Amniotic epithelial cell (primary cell): ENCODE measurements around a stretch of chr1.

GRCh38 chr1:2232412-2233374 is 4.6 kb downstream of the SKI start:
- RRBS, result no CpG with 5 or more reads among the region's 32 CpGs

- RRBS, result no CpG with 5 or more reads among the region's 5 CpGs
Measured at GRCh38 chr1:2249704-2249924, 21.5 kb downstream of the SKI start.

DNA sequence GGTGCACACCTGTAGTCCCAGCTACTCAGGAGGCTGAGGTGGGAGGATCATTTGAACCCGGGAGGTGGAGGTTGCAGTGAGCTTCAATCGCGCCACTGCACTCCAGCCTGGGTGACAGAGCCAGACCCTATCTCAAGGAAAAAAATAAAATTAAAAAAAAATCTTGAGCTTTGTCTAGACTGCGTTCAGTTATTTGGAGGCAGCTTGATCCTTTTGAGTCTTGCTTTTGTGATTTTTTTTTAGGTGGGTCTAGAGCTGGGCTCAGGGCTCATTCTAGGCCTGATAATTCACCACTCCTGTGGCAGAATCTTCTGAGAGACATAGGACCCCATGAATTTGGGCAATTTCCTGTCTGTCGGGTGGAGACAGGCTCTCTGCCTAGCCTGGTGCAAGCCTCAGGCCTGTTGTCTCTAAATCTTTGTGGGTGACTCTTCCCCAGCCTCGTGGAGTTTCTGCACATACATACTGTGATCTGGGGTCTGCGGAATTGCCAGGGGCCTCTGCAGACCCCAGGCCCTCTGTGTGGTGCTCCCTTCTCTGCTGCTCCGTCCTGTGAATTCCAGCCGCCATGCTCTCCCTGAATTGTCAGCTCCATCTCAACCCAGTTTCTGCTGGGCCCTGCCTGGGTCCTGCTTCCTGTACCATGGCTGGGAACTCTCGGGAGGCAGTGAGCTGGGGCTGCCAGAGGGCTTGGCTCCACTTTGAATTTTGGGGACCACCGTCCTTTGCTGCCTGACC is 37.9 kb downstream of the SKI start:
- RRBS, result no CpG with 5 or more reads among the region's 11 CpGs

DNA sequence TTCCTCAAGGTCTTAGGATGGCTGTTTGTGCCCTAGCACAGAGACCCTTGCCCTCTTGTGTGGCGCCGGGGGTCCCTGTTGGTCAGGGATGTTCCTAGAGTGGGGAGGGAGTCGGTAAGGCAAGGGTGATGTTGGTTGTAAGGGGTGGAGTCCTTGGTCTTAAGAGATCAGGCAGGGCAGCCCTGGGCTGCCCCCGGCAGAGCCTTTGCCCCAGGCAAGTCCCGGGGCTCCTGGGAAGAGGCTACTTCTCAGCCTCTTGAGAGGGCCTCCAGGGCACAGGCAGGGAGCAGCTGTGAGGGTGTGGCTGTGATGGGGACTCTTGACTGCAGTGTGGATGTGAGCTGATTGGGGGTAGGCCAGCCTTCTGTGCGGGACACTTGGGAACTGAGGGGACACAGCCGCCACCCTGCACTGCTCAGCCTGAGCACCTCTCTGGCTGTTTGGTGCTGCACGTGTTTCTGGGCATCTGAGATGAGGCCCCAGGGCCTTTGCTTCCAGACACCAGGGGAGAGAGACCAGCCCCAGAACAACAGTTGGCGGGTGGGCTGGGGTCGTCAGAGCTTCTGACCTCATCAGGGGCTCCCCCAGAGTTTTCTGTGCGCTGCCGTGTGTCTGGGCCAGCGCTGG is 62.0 kb downstream of the SKI start:
- RRBS, result no CpG with 5 or more reads among the region's 13 CpGs

DNA sequence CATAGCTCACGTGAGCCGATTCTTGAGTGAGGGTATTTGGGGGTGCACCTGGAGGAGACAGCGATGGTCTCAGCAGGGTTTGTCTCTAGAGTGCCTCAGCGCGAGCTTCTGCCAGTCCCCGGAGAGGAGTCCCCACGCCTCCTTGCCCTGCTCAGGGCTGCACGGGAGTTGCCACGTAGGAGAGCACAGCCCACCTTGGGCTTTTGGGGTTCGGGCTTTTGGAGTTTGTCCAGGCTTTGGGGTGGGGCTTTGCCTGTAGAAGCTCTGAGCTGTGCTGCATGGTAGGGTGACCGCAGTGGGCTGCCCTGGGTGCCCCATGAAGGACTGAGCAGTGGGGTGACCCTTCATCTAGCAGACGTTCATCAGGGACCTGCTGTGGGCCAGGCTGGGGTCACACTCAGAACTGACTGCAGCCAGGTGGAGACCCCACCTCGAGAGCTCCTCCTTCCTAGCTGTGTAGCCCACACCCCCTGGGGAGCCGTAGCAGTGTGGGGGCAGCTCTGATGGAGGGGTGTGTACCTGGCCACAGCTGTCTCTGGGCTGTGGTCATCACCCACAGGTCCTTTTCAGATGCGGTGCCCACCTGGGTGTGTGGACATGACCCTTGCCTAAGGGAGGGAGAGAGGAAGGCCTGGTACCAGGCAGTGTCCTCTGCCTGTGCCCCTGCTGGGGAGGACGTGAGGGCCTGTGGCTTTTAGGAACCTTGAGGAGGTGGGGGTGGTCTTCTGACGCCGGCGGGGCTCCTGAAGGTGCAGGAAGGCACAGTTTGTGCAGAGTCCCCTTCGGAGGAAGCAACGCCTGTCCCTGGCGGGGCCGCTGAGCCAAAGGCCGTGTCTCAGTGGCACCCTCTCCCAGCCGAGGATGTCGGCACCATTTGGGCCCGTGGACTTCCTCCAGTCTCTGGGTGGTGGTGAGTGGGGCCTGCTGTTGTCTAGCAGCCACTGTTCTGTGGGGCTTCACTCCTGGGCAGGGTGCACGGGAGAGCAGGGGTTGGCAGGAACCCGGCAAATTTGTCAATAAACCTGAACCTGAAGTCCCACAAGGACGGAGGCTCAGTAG is 64.3 kb downstream of the SKI start:
- RRBS, result no CpG with 5 or more reads among the region's 30 CpGs

GRCh38 chr1:2309523-2310923 is 81.3 kb downstream of the MORN1 start:
- RRBS, result 53% methylated on average over 6 of the region's 57 CpGs

GRCh38 chr1:2330433-2331339 is 60.7 kb downstream of the MORN1 start:
- RRBS, result no CpG with 5 or more reads among the region's 39 CpGs

DNA sequence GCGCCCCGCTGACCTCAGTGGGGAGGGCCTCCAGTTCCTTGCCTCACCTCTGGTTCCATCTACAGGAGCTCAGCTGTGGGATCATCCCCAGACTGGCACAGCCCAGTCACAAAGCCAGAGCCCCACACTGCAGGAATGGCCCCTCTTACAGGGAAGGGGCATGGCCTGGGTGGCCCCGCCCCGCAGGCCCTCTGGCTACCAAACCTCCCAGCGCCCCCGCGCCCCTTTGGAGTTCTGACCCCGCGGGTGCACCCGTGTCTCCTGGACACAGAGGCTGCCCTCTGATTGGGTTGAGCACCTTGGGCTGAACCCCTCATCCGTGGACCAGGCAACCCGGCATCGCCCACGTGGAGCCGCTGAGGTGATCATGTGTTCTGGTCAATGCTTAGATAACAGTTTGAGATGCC is 1.4 kb upstream of the PEX10 start:
- RRBS, result no CpG with 5 or more reads among the region's 15 CpGs

GRCh38 chr1:2474800-2475801 is 988 bp upstream of the PLCH2 start:
- RRBS, result 31% methylated on average over 3 of the region's 27 CpGs

- RRBS, result no CpG with 5 or more reads among the region's 13 CpGs
Measured at GRCh38 chr1:2480905-2481334, 4.8 kb downstream of the PLCH2 start.

DNA sequence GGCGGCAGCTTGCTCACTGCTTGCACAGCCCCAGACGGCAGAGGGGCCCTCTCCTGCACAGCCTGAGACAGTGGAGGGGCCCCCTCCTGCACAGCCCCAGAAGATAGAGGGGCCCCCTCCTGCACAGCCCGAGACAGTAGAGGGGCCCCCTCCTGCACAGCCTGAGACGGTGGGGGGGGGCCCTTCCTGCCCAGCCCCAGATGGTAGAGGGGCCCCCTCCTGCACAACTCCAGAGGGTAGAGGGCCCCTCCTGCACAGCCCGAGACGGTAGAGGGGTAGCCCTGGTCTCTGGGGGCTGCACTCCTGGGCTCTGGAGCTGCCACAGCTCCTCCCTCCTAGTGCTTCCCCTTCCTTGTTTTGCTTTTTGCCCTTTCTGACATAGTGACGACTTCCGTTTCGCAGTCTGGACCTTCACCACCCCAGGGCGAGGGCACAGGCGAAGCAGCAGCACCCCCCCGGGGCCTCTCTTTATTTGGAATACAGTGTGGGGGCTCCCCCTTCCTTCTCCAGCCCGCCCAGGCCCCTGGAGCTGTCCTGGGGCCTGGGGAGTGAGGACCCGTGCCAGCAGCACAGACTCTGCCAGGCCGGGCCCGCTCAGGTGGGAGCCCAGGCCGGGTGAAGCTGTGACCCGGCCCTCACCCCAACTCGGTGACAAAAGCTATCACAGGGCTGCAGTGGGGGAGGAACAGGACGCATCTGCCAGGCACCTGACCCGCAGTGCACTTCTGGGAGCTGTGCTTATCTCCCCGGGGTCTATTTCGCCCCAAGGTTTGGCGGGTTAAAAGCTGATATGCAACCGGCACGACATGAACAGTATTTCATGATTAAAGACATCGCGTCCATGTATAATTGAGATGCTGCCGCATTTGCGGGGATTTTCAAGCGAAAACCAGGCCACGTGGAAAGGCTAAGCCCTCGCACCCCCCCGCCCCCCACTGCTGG is 1.1 kb upstream of the PRXL2B start:
- RRBS, result 0% methylated on average over 4 of the region's 34 CpGs

GRCh38 chr1:2631177-2631892 is 1.5 kb downstream of the MMEL1 start:
- RRBS, result no CpG with 5 or more reads among the region's 20 CpGs

DNA sequence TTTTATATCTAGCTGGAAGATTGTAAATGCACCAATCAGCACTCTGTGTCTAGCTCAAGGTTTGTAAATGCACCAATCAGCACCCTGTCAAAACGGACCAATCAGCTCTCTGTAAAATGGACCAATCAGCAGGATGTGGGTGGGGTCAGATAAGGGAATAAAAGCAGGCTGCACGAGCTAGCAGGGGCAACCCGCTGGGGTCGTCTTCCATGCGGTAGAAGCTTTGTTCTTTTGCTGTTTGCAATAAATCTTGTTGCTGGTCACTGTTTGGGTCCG is 12.3 kb upstream of the TTC34 start:
- RRBS, result no CpG with 5 or more reads among the region's 6 CpGs

GRCh38 chr1:2959906-2960292 is 61.4 kb upstream of the ACTRT2 start:
- RRBS, result no CpG with 5 or more reads among the region's 21 CpGs

- RRBS, result 4% methylated on average over 7 of the region's 23 CpGs
Measured at GRCh38 chr1:3067994-3068218, 1.1 kb upstream of the PRDM16 start.

- RRBS, result 24% methylated on average over 2 of the region's 36 CpGs
Measured at GRCh38 chr1:3072499-3073336, 3.7 kb downstream of the PRDM16 start.

GRCh38 chr1:3073471-3074172 is 4.6 kb downstream of the PRDM16 start:
- RRBS, result 5% methylated on average over 4 of the region's 81 CpGs

DNA sequence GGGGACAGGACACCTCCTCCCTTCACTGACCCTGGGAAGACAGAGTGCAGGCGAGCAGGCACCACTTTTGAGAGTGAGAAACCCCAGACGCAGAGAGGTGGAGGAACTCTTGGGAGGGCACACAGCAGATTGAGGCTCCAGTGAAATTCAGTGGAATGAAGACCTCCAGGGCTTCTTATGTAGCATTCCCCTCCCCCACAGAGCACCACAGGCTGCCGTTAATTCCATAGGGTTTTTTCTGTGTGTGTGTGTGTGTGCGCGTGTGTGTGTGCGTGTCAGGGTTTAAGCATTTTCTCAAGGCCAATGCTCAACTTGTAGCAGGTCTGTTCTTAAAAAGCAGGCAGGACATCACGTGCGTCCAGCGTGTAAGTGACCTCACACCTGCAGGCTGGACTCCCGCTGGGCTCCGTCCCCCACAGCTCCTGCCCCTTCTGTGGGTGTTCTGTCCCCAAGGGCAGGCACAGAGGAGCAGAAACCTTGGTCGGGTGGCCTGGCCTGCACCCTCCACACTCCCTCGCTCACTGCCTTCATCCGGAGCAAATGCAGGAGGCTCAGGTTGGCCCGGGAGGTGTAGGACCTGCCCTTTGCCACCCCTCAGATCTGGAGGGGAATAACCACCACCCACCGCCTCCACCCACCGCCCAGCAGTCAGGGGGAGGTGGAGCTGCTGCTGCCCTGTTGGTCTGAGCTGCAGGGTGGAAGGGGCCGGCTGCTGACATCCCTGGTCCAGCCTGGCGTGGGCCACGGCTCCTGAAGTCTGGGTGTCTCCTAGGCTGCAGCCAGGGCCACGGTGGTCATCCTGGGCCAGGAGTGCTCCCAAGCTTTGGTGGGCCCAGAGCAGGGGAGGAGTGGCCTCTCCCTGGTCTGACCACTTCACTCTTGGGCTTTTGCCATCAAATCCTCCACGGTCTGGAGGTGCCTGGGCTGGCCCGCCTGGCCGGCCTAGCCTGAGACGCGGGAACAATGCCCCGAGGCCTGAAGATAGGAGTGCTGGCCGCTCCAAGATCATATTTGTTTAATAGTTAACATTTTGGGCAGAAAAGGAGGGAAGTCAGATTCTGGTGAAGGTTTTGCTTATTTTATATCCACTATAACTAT is 5.5 kb downstream of the PRDM16 start:
- RRBS, result no CpG with 5 or more reads among the region's 28 CpGs

- RRBS, result 24% methylated on average over 8 of the region's 36 CpGs
Measured at GRCh38 chr1:3349049-3349898, 105.2 kb upstream of the ARHGEF16 start.

GRCh38 chr1:3393017-3394220 is 61.0 kb upstream of the ARHGEF16 start:
- RRBS, result 4% methylated on average over 23 of the region's 84 CpGs